ENCODE data around the gene TTC7B.

DNA sequence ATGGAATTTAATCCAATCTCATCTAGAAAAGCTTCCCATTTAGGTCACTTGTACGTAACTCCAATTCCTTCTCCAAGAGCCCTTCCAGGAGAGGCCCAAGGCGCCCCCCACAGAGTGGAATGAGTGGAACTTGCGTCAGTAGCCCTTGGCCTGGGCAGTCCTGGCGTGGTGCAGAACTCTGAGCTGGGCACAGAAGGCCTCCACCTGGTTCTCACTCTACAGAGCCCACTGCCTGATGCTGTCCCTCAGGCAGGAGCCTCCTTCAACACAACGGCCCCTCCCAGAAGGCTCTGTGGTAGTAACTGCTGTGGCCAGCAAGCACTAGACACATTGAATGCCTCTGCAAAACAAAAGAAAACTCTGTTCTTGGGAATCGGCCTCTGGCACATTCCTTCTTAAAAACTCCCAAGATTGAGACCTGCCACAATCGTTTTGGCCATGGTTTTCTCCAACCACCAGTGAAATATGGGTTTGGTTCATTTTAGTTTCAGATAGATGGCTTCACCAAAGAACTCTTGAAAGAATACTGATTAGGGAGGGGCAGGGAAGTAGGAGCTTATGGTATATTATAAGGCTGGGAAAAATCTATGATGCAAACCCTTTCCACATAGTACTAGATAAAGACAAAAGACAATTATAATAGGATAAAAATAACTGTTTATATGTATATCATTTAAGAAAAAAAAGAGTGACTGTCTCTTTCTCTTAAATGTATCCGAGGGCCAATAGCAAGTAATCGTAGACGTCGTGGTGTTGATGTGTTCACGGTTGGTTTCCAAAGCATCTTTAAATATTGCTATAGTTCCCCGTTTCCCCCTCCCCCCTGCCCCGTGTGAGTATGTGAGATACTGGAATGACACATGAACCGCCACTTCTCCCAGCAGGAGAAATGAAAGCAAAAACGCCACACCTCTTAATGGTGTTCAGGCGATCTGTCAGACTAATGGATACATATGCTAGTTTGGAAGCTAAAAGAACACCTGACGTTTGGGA lies 258.7 kb downstream of the FOXN3 start:
- PRO-cap, result no peak
- RAMPAGE, long total RNA, result no peak

DNA sequence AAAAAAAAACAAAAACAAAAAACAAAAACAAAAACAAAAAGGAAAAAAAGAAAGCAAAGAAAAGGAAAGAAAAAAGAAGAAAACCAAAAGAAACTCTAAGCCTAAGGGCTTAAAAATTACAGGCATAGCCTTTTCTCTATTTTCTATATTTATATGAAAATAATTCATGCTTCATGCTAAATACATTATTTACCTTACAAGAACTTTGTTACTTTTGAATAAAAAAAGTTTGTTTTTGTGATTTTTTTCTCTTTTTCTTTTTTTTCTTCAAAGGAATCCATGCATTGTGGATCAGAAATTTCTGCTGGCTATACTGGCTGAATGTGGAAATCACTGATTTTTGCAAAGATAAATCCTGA lies 256.2 kb downstream of the FOXN3 start:
- PRO-cap, result no peak
- RAMPAGE, long total RNA, result no peak

DNA sequence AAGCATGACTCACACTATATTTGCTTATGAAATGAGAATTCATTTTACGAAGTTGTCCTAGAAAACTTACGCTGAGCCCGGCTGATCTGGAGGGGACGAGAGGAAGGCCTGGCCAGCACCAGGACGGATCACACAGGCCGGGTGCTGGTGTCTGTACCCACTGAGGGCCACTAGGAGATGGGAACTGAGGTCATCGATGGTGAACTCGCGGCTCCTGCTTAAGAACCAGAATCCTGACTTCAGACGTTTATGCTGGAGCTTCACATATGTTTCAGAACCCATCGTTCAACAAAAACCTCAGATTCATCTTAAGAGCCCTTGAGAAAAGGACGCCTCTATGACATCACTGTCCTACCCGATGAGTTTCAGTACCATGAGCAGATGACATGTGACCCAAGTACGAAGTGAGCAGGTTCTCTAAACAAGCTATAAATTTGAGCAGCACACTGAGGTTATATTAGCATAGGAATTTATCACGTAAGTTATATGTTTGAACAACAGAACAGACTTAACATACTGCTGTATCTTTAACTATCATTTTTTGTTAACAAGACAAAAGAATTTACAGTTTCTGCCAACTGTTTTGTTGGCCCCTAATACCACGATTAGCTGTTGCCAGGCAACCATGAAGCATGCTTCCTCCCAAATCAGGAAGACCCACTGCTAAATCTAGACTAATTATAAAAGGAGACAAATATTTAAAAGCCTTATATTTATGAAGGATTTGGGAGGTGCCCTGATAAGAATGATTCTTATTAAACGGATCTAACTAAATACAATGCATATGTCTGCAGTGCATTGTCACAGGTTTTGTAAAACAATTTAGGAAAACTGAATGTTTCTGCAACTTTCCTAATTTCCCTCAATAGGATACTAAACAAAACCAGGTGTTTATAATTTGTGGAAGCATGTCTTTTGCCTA lies 111.8 kb downstream of the FOXN3 start:
- PRO-cap, result no peak
- RAMPAGE, long total RNA, result no peak

DNA sequence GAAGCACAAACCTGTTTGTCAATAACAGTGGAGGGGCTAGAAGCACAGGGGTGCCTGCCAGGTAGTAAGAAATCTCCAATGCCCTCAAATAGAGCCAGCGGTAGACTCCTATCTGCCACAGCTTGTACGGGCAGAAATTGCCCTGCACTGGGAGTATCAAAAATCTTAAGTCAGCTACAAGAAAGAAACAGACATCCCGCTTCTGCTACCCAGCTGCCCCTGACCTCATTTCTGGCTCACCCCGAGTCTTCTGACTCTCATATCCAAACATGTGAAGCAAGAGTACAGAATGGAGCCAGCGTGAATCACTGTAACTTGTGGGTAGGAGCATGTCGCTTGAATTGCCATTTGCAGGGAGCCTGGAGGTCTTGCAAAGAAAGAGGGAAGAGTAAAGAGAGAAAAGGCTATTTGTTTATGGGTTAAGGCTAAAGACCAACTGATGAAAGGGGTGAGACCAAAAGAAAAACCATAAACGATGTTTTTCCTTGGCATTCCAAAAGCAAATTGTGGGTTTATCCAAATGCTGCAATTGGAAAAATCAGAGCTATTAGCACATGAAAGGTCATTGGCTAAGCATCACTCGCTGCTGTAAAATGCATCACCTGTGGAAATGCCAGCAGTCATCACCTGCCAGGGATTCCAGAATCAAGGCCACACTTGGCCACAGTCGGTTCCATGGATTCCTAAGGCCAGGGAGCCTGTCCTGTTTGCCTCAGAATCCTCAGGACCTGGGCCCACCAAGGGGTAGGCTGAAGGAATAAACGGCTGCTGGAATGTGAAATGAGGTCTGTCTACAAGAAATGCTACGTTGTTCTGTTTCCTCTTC lies 86.6 kb downstream of the FOXN3 start:
- PRO-cap, result no peak
- RAMPAGE, long total RNA, result no peak

- PRO-cap, result no peak
- RAMPAGE, long total RNA, result no peak
These were observed 65.5 kb downstream of the FOXN3 start for GRCh38 chr14:89351361-89352029.

GRCh38 chr14:89371734-89372448 lies 45.1 kb downstream of the FOXN3 start:
- PRO-cap, result no peak
- RAMPAGE, long total RNA, result no peak

GRCh38 chr14:89403377-89403782 lies 13.7 kb downstream of the FOXN3 start:
- PRO-cap, result no peak
- RAMPAGE, long total RNA, result no peak

DNA sequence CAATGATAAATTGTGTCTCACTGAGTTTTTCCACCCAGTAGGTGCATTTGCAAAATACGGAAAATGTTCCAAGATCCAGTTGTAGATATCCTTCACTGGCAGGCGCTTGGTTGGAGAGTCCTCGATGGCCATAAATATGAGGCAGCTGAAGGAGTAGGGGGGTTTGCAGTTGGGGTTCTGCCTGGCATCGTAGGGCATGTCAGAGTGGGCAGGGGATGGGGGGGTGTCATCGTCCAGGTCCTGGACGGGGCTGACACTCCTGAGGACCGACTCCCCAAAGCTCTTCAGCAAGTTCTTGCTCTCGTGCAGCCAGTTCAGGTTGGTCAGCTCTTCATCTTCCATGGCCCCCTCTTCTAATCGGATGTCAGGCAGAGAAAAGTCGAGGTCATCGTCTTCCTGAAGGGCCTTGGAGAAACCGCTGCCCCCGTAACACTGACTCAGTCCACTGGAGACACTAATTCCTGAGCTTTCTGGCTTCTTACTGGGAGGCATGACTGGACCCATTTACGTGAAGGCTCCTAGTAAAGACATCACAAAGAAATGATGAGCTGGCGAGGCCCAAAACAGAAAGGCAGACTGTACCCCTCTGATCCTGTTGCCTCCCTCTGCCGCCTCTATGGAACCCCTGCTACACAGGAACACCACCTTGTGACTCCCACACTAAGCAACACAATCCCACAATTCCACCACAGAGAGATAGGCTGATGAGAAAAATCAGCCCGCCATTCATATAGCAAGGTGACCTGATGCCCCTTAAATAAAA lies 4.9 kb downstream of the FOXN3 start:
- PRO-cap, result no peak
- RAMPAGE, long total RNA, result no peak

DNA sequence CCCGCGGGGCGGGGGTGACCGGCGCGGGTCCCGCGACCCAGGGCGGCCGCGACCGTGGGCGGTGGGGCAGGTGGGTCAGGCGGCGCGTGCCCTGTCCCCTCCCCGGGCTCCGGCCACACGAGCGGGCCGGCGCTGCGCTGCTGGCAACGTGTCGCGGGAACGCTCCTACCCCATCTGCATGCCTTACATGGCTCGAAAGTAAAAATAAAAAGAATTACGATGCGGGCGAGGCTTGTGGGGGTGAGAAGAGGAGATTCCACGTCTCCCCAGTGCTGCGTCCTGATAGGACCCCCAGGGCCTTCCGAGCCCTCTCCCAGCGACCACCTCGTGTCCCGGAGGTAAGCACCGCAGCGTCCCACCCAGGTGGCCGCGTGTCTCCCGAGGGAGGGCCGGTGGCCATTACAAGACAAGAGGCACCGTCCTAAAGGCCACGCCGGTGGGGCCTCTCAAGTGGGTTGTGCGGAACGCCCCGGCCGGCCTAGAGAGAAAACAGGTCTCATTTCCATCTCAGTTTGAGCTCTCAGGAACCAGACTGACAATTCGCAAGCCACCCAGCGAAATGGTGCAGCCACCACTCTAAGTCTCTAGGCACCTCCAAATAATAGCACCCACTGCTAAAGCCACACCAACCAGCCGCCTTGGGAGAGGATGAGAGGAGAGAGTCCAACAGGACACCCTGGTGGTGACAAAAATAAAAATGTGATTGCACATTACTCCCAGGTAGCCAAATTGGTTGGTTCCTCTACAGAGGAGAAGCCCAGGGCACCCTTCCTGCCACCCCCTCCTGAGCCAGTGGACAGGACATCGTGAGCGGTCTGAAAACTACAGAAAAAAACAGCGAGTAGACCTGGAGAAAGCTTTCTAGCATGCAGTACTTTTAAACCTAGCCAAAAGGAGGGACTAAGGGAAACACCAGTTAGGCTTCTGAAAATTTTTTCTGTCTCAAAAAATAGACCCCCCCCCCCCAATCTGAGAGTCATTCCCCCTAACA lies 721 bp upstream of the FOXN3 start:
- PRO-cap, result no peak
- RAMPAGE, long total RNA, result no peak

DNA sequence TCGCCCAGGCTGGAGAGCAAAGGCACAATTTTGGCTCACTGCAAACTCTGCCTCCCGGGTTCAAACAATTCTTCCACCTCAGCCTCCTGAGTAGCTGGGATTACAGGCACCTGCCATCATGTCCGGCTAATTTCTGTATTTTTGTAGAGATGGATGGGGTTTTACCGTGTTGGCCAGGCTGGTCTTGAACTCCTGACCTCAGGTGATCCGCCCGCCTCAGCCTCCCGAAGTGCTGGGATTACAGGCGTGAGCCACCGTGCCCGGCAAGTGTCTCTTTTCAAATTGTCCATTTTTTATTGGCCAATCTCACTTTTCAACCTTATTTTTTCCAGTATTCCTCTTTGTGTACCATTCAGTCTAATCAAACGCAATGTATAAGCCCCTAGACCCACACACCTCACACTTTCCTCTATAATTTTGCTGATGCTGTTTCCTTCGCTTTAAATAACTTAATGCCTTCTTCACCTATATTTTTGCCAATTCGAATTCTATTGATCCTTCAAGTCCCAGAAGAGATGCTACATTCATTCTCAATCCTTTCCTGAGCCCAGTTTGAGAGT lies 167.8 kb upstream of the FOXN3 start:
- PRO-cap, result no peak
- RAMPAGE, long total RNA, result no peak

GRCh38 chr14:89617427-89617875 lies 200.4 kb upstream of the FOXN3 start:
- PRO-cap, result no peak
- RAMPAGE, long total RNA, result no peak

- PRO-cap, result no peak
- RAMPAGE, long total RNA, result no peak
These were observed 209.4 kb upstream of the FOXN3 start for GRCh38 chr14:89626431-89626835.

- PRO-cap, result no peak
- RAMPAGE, long total RNA, result no peak
These were observed 243.1 kb upstream of the FOXN3 start for GRCh38 chr14:89659953-89660715.

DNA sequence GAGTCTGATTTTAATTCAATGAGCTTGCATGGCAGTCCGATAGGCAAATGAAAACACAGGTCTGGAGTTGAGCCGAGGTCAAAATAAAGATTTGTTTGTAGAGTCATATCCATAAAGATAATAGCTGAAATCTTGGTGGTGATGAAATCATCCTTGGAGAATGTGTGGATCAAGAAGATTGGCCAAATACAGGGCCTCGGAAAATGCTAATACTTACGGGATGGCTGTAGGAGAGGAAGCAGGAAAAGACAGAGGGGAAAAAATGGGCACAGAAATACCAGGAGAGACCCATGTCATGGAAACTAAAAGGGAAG lies 162.0 kb downstream of the EFCAB11 start:
- PRO-cap, result no peak
- RAMPAGE, long total RNA, result no peak

- PRO-cap, result no peak
- RAMPAGE, long total RNA, result no peak
These were observed 1.6 kb downstream of the TDP1 start for GRCh38 chr14:89957321-89957802.

DNA sequence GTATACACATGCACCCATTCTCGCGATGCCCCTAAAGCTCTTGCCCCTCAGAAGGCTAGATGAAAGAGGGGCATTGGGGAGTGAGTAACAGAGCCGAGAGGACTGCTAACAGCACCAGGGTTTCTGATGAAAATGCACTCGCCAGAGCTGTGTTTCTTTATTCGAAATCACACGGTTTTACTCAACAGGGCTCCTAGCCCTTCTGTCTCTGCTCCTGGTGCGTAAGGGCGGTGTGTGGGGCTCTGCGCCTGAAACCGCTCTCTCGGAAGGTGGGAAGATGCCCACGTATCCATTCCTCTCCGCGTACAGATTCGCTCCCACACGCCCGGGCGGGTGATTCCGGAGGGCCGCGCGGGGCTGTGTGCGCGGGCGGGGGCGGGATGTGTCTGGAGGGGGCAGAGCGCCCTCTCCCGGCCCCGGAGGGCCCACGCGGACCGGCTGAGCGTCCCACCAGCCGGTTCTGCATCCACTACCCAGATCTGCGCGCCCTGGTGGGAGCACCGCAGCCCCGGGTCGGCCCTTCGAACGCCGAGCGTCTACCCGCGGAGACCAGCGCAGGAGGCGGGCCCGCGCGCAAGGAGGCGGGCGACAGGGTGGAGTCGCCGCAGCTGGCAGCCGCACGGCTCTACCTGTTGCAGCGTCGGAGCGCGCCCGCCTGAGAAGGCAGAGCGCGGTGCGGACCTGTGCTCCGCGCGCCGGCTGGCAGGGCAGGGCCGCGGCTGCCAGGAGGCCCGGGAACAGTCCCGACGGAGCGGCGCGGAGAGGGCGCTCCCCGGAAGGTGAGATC lies 1.5 kb upstream of the KCNK13 start:
- PRO-cap, result no peak
- RAMPAGE, long total RNA, result no peak

- PRO-cap, result no peak
- RAMPAGE, long total RNA, result no peak
These were observed 32.3 kb downstream of the PSMC1 start for GRCh38 chr14:90288708-90288993.

DNA sequence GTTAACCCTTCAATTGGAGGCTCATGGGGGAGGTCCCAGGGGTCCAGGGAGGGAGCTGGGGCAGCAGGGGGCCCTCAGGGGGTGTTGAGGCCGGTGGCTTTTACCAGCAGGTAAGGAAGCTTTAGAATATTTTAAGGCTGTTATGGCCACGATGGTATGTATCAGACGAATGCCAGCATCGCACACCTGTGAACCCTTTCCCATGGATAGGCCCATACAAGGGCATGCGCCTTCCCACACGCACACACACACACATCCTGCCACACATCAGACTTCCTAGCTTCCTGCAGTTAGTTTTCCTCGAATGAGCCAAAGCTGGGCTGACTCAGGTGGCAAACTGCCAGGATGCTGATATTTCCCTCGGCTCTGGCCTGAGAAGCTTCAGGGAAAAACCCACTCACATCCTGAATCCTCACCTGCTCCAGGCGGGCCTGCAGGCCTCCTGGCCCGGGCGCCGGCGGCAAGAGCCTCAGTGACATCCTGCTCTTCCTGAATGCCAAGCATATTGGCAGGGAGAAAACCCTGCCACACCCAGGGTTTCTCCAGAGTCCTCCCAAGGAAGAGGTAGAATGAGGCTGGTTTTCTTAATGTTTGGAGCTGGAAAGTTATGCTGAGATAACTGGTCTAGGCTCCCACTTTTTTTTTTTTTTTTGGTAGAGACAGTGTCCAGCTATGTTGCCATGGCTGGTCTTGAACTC lies 22.4 kb downstream of the CALM1 start:
- PRO-cap, result no peak
- RAMPAGE, long total RNA, result no peak

DNA sequence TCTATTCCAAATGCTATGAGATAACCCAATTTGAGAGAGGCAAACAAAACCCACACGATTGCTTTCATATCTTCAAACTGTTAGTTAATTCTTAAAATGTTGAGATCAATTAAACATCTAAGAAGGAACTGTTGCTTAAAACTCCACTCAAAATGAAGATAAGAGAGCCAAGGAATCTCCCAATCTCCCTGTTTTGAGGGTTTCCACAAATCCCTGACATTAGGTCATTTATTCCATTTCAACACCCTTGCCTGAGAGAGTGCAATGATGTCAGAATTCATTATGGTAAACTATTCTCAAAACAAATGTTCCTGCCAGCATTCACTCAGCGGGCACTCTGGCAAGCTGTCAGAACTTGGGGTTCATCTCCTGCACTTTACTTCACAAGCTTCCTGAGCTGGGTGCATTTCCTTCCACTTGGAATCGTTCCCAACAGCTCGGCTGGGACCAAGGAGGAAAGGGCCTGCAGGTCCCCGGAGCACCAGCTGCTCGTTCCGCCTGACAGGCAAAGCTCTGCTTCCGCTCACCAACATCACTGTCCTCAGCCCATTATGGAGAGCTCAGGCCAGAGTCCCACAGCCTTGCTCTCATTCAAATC lies 117.8 kb downstream of the TTC7B start:
- PRO-cap, result no peak
- RAMPAGE, long total RNA, result no peak

- PRO-cap, result no peak
- RAMPAGE, long total RNA, result no peak
These were observed at the start of gene TTC7B for GRCh38 chr14:90816079-90817076. TSS of gene TTC7B (minus strand) at chr14:90816430.

All from spinal cord (tissue), 3 donors.